Measurements from ENCODE around the gene RNF165.

GRCh38 chr18:43419567-43419929, 142.3 kb upstream of the SYT4 start:
- CAGE, long polyA plus RNA: no peak
- RRBS: no CpG with 5 or more reads among the region's 1 CpG

- CAGE, long polyA plus RNA: no peak
- RRBS: 27% methylated on average over 3 of the region's 14 CpGs
Observed at GRCh38 chr18:44701032-44701728, 20.5 kb downstream of the SETBP1 start.

DNA sequence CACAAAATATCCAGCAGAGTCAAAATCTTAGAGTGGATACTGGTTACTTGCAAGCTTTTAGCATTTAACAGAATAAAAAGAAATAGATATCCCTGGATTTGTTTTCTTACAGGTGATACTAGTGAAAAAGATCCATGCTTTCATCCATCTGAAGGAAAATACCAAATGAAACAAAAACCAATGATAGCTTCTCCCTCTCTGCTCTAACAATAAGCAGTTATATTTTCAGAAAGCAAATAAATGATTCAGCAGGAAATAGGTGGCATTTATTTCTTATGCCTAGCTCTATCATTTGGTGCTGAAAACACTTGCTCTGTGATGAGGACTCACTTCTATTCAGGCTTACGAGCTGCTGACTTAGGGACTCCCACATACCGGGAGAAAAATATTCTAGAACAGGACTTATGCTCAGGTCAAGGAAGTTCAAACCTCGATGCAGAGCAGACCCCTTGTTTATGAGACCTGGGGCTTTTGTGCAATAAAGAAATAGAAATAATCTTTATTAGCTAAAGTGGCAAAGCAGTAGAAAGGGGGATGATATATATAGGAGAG, 142.6 kb downstream of the SETBP1 start:
- CAGE, long polyA plus RNA: no peak
- RRBS: no CpG with 5 or more reads among the region's 3 CpGs

GRCh38 chr18:45063380-45064219, 382.9 kb downstream of the SETBP1 start:
- CAGE, long polyA plus RNA: no peak
- RRBS: over 99% methylated on average over 6 of the region's 52 CpGs

DNA sequence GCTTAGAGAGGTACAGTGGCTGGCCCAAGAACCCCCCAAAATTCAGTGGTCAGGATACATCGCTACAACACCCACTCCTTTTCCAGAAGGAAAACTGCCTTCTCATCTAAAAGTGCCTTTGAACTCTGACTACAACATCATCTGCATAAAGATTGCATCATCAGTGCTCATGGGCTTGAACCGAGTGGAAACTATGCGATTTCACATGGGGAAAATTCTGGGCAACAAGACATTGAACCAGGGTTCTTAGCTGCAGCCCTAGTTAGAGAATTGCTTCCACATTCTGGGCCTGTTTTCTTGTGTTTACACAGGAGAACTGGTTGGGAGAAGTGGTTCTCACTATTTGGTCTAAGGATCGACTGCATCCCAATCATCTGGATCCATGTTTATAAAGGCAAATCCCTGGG, 294.5 kb upstream of the SLC14A2 start:
- CAGE, long polyA plus RNA: no peak
- RRBS: no CpG with 5 or more reads among the region's 4 CpGs

DNA sequence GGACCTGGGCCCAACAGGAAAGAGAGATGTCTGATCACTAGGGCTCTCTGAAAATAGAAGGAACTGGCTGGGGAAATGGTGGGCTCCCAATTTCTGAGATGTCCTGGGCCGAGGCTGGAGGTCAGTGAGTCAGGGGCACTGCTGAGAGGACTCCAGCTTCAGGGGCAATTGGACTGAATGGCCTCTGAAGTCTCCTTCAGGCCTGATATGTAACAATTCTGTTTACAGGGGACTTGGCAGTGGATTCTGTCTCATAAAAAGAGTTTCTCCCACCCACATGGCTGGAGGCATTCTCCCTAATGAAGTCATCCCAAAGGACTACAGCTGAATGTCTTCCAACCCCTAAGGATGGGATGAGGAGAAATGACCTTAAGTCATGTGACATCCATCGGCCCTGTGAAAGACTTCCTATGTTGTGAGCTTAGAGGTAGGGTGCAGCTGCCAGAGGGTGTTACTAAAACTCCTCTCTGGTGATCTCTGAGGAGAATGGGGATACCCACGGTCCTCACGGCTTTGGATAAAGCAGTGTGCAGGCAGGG, 27.1 kb upstream of the SLC14A2 start:
- CAGE, long polyA plus RNA: no peak
- RRBS: no CpG with 5 or more reads among the region's 4 CpGs

- CAGE, long polyA plus RNA: no peak
- RRBS: no CpG with 5 or more reads among the region's 4 CpGs
Observed at GRCh38 chr18:45688180-45688450, 35.9 kb upstream of the SLC14A1 start.

- CAGE, long polyA plus RNA: no peak
- RRBS: no CpG with 5 or more reads among the region's 1 CpG
Observed at GRCh38 chr18:45782653-45783011, 42.8 kb upstream of the SIGLEC15 start.

DNA sequence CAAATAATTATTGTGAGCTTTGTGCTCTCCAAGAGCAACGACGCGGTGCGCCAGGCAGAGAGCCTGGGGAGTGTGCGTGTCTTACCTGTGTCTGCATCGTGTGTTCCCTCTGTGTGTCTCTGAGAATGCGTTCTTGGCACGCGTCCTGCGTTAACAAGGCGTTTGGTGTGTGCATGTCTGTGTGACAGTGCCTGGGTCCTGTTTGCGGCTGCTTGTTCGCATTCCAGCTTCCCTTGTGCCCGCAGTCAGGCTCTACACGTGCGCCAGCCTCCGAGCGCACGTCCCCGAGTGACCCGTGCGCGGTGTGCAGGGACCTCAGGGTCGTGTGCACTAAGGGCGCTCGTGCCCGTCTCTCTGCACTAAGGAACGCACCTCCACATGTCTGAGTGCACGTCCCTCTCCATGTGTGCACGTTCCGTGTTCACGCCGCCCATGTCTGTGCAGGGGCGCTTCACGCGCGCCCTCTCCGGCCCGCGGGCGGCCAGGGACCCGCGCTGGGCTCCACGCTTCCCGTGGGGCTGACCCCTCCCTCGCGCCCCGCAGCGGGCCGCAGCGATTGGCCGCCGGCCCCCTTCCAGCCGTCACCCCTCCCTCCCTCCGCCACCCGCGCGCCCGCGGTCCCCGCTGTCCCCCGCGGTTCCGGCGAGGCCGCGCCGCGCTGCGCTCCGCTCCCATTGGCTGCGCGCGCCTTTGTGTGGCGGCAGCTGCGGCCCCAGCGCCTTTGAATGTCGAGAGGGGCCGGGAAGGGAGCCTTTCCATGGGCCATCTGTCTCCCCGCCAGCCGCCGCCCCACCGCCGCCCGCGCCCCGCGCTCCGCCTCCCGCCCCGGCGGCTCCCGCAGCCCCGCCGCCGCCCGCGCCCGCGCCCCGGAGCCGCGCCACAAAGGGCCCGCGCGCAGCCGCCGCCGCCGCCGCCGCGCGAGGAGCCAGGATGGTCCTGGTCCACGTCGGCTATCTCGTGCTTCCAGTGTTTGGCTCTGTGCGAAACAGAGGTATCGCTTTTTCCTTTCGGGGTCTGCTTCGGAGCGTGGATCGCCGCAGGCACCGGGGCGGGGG, at the start of gene RNF165:
TSS of gene RNF165 (plus strand) at position 674 of the 1,055 bp plus-strand sequence.
- CAGE, long polyA plus RNA: no peak
- RRBS: 2% methylated on average over 52 of the region's 126 CpGs

DNA sequence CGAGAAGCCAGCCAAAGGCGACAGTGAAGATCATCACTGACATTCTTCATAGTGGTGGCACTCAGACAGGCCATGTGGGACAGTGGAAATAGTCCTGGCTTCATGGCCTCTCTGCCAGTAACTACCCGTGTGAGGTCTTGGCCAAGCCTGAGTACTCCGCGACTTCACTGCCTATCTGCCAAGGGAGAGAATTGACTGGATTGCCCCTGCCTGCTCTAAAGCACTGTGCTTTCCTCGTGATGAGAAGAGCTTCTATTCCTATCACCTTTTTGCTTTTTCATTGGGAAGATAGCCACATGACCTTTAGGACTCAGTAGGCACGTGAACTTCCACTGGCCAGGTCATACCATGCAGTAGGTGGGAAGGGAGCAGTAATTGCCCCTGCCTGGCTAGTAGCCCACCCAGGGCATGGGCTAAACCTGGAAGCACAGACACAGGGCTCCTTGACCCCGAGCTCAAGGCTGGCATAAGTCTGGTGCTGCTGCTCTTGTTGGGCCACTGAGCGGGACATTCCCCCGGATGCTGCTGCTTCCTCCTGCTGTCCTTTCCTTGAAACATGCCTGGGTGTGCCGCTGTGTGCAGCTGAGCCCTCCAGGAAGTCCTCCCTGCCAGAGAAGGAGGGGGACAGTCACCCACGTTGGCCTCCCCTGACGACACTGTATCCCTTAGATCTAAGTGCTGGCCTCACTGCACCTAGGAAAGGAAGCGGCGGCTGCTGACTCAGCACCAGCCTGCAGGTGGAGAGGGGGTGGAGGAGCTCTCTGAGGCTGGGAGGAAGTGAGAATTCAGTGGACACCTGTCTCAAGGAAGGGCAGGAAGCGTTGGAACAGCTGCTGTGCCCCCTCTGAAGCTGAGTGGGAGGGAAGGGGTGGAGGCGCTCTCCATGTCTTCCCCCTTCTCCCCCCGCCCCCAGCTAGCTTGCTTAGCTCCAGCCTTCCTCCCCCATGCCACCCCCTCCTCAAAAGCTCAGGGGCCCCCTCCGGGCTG, 9.9 kb downstream of the RNF165 start:
- CAGE, long polyA plus RNA: no peak
- RRBS: no CpG with 5 or more reads among the region's 19 CpGs

DNA sequence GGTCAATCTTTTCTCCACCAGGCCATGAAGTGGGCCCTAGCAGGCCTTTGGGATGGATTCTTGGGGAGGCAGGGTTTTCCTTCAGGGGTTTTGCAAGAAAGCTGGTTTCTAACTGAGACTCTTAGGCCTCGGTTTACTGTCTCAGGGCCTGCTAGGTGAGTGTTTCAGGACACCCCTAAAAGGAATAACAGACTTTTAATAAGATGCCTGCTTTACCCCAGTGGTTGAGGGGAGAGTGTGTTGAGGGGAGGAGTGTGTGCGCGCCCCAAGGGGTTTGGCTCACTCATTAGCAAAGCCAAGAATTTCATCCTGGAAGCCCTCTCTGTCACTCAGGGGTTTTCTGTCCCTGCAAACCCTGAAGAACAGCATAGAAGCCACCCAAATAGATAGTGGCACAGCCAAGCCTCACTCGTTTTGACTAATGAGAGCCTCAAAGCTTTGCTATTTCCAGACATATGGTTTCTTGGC, 28.4 kb downstream of the RNF165 start:
- CAGE, long polyA plus RNA: no peak
- RRBS: no CpG with 5 or more reads among the region's 4 CpGs

GRCh38 chr18:46825318-46826091, 68.7 kb upstream of the ST8SIA5 start:
- CAGE, long polyA plus RNA: no peak
- RRBS: no CpG with 5 or more reads among the region's 4 CpGs

GRCh38 chr18:46829543-46830000, 72.7 kb upstream of the ST8SIA5 start:
- CAGE, long polyA plus RNA: no peak
- RRBS: no CpG with 5 or more reads among the region's 4 CpGs

GRCh38 chr18:46868115-46868545, 49.2 kb downstream of the PIAS2 start:
- CAGE, long polyA plus RNA: no peak
- RRBS: no CpG with 5 or more reads among the region's 4 CpGs

- CAGE, long polyA plus RNA: no peak
- RRBS: 84% methylated on average over 3 of the region's 22 CpGs
Observed at GRCh38 chr18:47033379-47033760, 2.1 kb downstream of the ELOA2 start.

GRCh38 chr18:47098724-47099349, 51.5 kb downstream of the HDHD2 start:
- CAGE, long polyA plus RNA: no peak
- RRBS: no CpG with 5 or more reads among the region's 6 CpGs

DNA sequence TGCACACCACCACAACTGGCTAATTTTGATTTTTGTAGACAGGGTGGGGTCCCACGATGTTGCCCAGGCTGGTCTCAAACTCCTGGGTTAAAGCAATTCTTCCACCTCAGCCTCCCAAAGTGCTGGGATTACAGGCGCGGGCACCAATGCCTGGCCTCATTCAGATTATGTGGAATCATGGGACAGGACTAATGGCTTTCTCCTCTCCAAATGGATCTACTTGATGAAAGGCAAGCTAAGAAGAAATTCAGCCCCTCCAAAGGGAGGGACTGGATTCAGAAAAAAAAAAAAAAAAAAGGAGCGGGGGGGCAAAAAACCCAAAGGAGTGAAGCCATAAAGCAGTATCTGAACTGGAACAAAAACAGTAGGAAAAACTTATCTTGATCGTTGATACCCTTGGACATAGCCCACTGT, 1.7 kb upstream of the HDHD2 start:
- CAGE, long polyA plus RNA: no peak
- RRBS: no CpG with 5 or more reads among the region's 5 CpGs

DNA sequence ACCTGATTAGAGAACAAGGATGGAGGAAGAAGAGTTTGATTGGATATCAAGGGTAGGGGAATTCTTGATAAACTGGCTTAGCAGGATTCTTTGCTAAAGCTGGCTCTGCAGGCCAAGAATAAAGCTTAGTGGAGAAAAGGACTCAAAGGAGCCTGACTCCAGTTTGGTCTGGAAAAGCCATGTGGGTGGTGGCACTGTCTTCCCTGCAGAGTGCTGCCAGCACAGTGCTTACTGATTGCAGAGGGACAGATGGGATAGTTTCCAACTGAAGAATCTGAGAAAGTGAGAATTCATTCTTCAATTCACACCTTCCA, 334.6 kb downstream of the SMAD2 start:
- CAGE, long polyA plus RNA: no peak

DNA sequence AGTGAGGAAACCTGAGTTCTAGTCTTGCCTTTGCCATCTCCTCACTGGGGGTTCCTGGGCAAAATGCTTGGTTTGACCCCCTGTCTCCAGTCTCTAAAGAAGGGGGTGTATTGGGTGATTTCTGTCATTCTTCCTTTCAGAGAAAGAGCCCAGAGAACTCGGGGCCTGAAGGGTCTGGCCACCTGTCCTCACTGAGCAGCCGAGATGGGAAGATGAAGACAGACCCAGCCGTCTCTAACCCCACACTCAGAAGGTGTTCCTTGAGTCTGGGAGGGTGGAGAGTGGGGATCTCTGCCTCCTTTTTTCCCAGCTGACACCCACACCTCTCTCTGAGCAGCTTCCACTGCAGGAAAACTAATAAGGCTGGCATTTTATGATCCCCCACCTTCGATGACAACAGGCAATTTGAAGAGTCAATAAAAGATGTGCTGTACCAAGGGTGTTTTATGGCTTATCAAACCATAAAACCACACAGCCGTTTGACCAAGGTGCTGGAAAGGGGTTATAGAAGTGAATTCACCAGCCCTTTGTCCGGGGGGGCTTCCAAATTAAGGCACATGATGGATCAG, 213.8 kb downstream of the SMAD2 start:
- CAGE, long polyA plus RNA: no peak
- RRBS: no CpG with 5 or more reads among the region's 6 CpGs

GRCh38 chr18:47756360-47756787, 174.1 kb downstream of the SMAD2 start:
- CAGE, long polyA plus RNA: no peak
- RRBS: no CpG with 5 or more reads among the region's 9 CpGs

Data from mammary epithelial cell (primary cell).